Melanocyte of skin (primary cell): Measurements from ENCODE around the gene ZMIZ1.

GRCh38 chr10:78277691-78278198 is 244.1 kb downstream of the RPS24 start:
- CAGE, long polyA plus RNA, 2 experiments, result no peak in any of the 2 experiments

DNA sequence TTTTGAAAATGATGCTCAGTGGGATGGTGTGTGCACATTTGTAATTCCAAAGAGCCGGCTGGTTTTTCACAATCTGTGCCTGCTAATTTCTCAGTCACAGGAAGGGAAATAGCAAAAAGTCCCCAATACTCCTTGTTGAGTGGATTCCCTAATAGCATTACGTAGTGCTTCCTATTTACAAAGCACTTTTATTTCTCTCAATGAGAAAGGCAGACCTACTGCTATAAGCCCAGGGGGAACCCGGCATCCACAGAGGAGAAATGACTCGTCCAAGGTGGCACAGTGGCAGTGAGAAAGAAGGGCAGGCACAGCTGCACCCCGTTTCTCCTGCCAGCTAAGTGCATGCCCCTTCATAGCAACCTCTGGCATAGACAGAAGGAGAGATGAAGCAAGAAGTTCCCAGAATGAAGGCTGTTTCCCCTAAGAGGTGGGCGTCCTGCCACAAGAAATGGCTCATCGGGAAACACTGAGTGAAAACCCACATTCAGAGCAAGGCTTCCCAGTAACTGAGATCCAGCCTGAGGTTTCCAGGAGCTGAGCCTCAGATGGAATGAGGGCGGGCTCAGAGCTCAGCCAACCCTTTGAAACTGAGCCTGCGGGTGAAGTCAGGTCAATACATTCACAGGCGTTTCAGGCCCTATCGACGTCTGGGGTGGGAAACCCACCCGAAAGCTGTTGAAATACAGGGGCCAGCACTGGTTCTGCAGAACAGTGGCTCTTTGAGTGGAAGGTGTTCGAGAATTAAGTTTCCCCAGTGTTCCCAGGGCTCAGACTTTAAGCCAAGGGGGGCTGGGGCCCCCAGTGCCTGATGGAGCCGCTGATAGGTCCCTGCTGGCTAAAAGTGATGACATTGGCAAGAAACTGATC is 510.0 kb downstream of the RPS24 start:
- CAGE, long polyA plus RNA, 2 experiments, result no peak in any of the 2 experiments

DNA sequence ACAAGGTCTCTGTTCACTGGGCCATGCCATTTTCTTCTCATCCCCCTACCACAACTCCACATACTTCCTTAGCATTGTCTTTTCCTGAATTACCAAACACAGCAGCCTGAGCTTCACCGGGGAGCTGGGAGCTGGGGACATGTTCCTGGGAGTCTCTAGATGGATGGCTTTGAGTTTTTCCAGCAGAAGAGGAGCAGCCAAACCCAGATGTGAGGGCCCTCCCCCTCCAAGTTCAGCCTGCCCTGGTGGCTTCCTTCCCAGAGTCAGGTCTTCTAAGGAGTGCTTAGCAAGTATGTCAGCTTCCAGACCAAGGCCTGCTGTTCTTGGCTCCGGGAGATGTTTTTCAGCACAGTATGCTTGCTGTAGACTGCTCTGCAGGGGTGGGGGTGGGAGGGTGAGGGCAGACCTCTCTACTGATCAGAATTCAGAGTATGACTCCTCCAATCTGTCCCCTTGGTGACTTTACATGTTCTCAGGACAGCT is 516.6 kb upstream of the ZMIZ1 start:
- CAGE, long polyA plus RNA, 2 experiments, result no peak in any of the 2 experiments

DNA sequence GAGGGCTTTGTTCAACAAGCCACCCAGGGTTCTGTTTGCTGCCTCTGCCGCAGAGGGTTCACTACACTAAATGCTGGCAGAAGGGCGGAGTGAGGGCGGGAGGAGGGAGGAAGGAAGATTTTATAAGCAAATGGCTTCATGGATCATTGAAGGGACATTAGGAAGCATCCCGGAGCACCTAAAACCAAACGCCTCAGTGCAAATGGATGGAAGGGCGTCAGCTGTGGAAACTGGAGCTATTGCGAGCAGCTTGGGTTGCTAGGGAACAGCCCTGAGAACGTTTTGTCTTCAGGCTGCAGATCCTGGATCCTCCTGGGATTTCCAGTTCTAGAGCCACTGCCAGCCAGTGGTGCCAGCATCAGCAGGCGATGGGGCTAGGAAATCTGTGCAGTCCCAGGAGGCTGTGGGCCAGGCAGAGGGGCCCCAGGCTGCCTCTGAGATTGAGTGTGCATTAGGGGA is 379.5 kb upstream of the ZMIZ1 start:
- CAGE, long polyA plus RNA, 2 experiments, result no peak in any of the 2 experiments

DNA sequence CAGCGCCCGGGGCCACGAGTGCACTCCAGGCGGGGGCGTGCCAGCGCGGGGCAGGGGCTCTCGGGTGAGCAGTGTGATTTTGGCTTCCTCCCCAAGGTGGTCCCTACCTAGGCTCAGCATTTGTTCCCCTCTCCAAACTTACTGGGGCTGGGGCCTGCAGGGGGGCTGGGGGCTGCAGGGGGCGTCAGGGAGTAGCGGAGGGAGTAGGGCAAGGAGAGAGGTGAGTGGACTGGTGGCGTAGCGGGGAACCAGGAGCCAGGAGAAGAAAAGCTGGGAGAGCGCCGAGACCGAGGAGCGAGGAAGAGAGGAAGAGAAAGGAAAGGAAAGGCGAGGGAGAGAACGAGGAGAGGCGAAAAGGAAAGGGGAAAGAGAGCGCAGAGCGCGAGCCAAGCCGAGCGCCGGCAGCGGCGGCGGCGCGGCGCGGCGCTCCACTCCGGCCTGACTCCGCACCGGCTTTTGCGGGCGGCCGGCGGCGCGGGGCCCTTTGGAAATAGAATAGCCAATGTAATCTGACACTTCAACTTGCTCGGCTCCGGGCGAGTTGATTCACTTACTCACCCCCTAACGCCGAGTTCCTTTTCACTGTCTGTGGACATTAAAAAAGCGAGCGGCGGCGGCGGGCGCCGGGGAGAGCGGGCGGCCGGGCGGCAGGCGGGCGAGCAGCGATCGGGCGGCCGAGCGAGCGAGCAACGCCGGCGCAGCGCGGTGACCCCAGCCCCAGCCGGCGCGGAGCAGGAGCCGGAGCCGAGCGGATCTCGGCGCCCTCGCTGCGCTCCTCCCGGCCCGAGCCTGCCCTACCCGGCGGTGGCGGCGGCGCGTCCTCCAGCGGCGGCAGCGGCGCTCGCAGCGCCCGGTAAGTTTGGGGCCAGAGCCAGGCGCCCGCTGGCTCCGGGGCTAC is at the start of gene ZMIZ1:
TSS of gene ZMIZ1 (plus strand) at position 549 of the 898 bp plus-strand sequence.
- CAGE, long polyA plus RNA, 2 experiments, result no peak in any of the 2 experiments

DNA sequence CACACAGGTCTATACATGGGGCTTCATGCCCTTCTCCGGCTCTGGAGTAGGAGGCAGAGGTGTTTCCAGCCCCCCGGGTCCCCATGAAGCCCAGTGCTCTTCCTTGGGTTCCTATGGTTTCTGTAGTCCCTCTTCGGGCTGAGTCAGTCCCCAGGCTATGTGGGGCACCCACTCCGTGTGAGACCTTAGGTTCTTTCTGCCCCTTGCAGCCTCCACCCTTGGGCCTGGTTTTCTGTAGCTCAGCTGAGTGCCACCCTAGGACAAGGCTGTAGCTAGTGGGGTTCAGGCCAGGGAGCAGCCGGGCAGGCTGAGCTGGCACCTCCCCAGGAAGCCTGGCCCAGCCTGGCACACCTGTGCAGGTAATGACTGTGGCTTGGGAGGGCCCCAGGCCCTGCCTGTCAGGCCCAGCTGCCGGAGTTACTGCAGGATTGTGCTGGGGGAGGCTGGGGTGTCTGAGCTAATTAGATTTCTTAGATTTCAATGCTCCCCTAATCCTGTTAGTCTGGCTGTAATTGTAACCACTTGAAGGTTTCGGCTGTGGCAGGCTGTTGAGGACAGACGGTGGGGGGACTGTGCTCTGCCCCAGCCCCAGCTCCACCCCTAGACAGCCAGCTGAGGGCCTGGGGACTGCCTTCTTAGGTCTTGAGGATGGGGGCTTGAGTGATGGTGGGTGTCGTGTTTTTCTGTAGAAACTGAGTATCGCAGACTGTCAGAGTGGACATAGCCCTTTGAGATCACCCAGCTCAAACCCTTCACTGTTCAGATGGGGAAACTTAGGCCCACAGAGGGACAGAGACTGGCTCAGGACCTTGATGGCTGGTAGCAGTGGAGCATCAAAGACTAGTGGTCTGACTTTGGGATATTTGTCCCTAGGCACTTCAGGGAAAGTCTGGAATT is 6.0 kb downstream of the ZMIZ1 start:
- CAGE, long polyA plus RNA, 2 experiments, result no peak in any of the 2 experiments

- CAGE, long polyA plus RNA, 2 experiments, result no peak in any of the 2 experiments
Measured at GRCh38 chr10:79081205-79082298, 12.8 kb downstream of the ZMIZ1 start.

GRCh38 chr10:79128820-79129969 is 60.4 kb downstream of the ZMIZ1 start:
- CAGE, long polyA plus RNA, 2 experiments, result no peak in any of the 2 experiments

- CAGE, long polyA plus RNA, 2 experiments, result no peak in any of the 2 experiments
Measured at GRCh38 chr10:79137176-79137814, 68.5 kb downstream of the ZMIZ1 start.

- CAGE, long polyA plus RNA, 2 experiments, result no peak in any of the 2 experiments
Measured at GRCh38 chr10:79166374-79167062, 97.8 kb downstream of the ZMIZ1 start.

- CAGE, long polyA plus RNA, 2 experiments, result no peak in any of the 2 experiments
Measured at GRCh38 chr10:79238982-79239774, 108.1 kb upstream of the PPIF start.

DNA sequence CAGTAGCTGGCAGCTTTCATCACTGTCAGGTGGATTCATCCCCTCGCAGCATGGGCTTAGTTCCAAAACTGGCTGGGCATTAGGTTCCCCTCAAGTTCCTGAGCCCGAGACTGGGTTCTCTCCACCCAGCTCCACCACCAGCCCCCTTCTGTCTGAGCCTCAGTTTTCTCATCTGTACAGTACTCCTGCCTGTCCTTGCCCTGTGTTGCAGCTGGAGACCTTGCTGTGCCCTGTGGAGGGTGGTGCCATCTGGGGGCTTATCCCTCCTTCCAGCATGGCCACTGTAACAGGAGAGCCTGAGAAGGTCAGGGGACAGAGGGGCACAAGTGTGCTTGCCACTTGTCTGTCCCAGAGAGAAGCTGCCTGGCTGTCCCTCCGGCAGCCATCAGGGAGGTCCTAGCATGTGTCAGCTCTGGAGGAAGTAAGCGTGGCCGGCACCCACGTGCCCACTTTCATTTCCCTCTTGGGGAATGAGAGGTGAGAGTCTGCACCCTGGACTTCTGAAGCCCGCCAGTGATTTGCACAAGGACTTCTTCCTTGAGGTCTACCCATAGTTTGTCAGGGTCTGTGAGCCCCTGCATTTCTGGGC is 97.1 kb upstream of the PPIF start:
- CAGE, long polyA plus RNA, 2 experiments, result no peak in any of the 2 experiments

GRCh38 chr10:79250681-79251223 is 96.5 kb upstream of the PPIF start:
- CAGE, long polyA plus RNA, 2 experiments, result no peak in any of the 2 experiments

DNA sequence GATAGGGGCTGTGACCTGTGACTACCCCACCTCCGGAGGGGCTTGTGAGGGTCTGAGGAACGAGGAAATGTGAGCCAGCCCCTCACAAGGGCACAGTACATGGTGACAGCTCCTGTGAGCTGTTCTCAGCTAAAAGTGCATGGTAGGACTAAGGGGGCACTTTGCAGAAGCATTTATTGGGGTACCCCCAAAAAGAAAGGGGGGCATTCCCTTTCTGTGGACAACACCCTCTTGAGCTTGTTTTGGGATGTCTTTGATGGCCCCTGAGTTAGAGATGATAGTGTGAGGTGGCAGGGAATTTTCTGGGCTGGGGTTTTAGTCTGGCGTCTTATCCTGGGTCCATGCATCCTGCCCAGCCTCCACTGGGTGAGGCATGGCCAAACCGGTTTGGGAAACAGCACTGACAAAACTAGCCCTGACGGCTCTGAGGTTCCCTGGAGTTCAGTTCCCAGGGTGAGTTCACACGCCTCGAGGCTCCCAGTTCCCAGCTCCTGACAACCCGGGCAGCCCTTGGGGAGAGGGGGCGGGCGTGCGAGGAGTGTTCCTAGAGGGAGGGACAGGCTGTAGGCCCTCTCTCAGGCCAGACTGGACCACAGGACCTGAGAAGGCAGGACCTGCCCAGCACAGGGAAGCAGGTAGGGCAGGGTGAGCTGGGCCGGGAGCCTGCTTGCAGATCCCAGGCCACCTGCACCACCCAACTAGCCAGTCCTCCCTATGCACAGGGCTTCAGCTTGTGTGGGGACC is 82.4 kb upstream of the PPIF start:
- CAGE, long polyA plus RNA, 2 experiments, result no peak in any of the 2 experiments

DNA sequence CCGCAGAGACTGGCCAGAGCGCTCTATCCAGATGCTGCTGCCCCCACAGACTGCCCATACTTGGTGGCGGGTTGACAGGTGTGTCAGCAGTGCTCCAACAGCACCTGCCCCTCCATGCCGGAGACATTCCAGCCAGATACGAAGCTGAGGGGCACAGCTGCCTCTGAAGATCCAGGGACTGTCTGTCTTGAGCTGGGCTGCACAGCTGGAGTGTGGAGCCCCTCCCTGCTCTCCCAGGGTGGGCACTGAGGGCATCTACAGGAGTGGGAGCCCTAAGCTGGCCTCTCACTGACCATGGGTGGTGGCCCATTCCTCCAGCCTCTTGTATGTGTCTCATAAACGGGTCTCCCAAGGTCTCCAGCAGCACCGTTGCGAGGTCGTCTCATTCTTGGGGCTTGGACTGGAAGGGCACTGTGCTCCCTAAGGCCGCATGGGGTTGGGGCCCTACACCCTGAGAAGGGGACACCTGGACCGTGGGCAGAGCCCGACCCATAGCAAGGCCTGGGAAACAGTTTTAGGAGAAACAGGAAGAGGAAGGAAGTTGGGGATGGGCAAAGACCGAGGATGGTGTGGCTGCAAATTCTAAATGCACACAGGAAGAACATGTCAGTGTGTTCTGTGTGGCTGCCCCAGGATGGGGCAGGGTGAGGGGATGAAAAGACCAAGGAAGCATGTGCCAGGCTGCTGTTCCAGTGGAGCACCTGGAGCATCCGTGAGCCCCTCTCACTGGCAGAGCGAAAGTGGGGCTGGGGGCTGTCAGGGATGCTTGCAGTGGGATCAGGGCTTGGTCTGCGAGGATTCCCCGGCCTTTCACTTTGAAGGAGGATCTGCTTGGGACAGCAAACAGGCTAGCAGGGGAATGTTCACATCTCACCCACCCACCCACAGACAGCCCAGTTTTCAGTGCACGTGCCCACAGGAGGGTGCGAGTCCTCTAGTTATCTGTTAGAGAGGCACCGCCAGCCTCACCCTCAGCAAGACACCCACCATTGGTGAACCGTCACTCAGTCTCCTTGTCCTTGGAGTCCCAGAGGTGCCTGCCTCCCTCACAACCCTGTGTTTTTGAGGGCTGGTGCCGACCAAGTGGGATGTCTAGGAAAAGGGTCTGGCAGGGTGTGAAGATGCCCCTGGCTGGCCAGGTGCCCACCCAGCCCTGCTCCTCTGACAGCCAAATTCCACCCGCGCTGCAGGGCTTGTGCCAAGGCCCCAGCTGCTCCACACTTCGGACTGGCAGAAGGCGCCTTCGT is 37.7 kb upstream of the PPIF start:
- CAGE, long polyA plus RNA, 2 experiments, result no peak in any of the 2 experiments

GRCh38 chr10:79314957-79315548 is 32.2 kb upstream of the PPIF start:
- CAGE, long polyA plus RNA, 2 experiments, result no peak in any of the 2 experiments

- CAGE, long polyA plus RNA, 2 experiments, result no peak in any of the 2 experiments
Measured at GRCh38 chr10:79316571-79317473, 30.4 kb upstream of the PPIF start.

GRCh38 chr10:79358689-79359501 is 11.6 kb downstream of the PPIF start:
- CAGE, long polyA plus RNA, 2 experiments, result no peak in any of the 2 experiments

- CAGE, long polyA plus RNA, 2 experiments, result no peak in any of the 2 experiments
Measured at GRCh38 chr10:80136863-80137527, 4.5 kb downstream of the PLAC9 start.

- CAGE, long polyA plus RNA, 2 experiments, result no peak in any of the 2 experiments
Measured at GRCh38 chr10:80168821-80169572, 36.3 kb downstream of the ANXA11 start.